Osteocyte (in vitro differentiated cells): ENCODE data around the genes ANKRD35 and ITGA10.

DNA sequence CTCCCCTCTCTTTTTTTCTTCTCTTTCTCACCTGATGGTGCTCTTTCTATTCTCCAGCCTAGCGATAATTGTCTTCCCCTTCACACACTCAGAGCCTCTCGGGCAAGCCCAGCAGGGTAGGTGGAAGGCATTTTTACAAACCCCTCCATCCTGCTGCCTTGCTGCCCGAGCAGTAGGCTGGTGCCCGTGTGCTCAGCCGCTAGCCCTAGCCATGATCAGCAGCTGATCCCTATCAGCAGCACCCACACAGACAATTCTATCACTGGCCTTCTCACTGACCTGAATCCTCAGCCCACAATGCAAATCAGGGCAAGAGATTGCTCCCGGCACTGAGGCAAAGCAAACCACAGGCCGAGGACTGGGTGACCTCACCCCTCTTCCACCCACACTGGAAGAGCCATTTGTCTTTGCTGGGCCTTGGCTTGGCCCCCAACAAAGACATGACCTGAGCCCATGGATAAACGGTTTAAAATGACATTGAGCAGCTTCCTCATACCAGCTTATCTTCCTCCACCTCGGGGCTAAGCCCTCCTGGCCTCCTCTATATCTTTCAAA is 896 bp upstream of the PDZK1 start:
- PRO-cap: no peak

GRCh38 chr1:145720939-145721608 is 1.8 kb downstream of the CD160 start:
- PRO-cap: no peak

DNA sequence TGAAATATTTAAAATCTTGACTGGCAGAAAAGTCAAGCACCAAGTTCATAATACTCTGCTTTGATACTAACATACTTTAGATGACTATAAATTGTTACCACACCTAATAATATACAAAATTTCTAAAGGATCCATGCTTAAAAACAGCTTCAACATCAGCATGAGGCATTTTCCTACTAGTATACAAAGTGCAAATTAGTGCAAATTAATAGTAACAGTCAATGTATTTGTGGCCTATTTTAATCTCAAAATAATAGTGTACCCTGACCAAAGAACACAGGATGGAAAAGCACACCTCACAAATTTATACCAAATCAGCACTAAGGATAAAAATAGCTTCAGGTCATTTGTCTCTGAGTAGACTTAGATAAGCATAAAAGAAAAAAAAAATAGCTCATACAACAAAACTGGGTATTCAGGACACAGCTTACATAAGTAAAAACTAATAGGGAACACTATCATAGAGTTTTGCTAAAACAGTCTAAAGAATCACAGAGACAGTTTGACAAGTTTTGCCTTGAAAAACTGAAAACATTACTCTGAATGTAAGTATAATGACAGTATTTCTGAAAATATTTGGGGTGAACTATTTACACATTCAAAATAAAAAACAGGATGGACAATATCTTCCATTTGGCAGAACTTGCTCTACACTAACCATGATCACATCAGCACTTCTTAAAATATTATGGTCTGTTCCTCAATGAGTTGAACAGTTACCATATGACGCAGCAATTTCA is 46.5 kb downstream of the RNF115 start:
- PRO-cap: no peak

DNA sequence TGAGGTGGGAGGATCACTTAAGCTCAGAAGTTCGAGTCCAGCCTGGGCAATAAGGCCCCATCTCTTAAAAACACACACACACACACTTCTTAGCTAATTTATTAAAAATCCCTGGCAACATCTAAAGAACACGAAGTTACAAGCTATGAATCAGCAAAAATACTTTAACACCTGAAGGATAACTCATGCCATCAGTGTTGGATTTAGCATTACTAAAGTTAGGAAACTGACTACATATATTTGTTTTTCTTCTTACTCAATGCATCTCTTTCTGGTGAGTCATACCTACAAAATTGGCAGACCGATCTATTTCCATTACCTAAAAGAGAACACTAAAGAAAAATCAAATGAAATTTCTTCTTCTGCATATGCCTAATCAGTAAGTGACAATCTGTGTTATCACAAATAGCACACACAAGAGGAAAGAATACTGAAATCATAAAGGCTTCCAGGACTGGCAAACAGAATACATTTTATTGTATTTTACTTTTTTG is 41.5 kb downstream of the RNF115 start:
- PRO-cap: no peak

DNA sequence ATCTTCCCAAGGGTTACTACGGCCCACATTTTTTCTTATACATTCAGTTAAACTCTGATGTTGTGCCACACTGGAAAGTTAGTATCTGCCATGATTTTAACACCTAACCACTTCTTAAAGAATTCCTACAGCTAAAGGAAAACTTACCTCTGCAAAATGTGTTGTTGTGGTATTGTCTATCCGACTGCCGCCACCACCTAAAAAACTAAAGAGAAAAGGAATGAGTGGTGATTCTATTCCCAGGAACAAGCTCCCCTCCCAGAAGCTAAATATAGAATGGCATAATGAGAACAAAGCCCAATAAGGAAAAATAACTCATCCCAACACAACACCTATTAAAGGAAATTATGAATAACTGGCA is 39.5 kb downstream of the RNF115 start:
- PRO-cap: no peak

- PRO-cap: no peak
Measured at GRCh38 chr1:145885617-145886468, at the start of gene ANKRD35. Gene ANKRD35, minus strand, starts transcription at chr1:145885866.

DNA sequence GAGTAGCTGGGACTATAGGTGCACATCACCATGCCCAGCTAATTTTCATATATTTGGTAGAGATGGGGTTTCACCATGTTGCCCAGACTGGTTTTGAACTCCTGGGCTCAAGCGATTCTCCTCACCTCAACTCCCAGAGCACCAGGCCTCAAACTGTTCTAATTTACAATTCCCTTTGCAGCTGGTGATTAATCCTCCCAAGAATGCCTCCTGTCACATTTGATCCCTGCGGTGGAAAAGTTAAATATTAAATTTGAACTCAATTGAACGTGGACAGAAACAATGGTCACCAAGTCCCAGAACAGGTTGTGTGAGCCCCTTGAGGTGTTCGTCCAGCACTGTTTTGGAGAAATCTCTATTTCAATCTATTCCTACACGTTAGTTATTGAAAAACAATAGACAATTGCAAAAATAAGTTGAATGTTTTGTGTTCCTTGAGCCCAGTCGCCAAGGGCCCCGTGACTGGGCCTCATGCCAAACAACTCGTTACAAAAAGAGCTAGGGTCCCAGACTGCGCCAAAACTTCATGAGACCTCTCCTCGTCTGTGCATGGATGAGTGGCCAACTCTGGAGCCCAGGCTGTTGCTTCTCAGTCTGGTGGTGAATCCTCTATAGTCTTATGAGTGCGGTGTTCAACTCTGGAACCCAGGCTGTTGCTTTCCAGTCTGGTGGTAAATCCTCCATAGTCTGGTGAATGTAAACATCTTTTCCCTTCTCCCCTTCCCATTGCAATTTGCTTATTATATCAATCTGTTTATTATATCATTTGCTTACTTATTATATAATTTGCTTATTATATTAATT is 2.1 kb upstream of the ANKRD35 start:
- PRO-cap: no peak

- PRO-cap: no peak
Measured at GRCh38 chr1:145890971-145891616, 5.4 kb upstream of the ANKRD35 start.

DNA sequence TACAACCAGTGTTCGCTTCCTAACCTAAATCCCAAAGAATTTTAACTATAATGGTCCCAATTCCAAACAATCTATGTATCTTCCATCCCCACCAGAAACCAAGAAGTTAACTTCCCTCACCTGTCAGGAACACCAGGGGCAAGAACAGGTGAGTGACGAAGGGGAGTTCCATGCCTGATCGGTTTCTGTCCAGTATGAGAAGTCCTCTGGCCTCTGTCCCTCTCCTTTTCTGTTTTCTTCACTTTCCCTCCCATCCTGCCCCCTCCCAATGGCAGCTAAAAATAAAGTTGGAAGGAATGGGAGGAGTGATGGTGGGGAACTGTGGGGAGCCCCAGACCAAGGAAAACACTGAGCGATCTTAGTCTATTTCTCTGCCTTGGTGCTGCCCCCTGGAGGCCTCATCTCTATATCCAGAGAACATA is at the start of gene ITGA10:
TSS of gene ITGA10 (minus strand) at position 208 of the 422 bp plus-strand sequence.
- PRO-cap: unidirectional peak, minus-strand start at position 196 of the sequence

GRCh38 chr1:145927987-145928448 is 734 bp upstream of the RBM8A start:
- PRO-cap: no peak

GRCh38 chr1:145949128-145949816 is 8.5 kb downstream of the LIX1L start:
- PRO-cap: no peak

DNA sequence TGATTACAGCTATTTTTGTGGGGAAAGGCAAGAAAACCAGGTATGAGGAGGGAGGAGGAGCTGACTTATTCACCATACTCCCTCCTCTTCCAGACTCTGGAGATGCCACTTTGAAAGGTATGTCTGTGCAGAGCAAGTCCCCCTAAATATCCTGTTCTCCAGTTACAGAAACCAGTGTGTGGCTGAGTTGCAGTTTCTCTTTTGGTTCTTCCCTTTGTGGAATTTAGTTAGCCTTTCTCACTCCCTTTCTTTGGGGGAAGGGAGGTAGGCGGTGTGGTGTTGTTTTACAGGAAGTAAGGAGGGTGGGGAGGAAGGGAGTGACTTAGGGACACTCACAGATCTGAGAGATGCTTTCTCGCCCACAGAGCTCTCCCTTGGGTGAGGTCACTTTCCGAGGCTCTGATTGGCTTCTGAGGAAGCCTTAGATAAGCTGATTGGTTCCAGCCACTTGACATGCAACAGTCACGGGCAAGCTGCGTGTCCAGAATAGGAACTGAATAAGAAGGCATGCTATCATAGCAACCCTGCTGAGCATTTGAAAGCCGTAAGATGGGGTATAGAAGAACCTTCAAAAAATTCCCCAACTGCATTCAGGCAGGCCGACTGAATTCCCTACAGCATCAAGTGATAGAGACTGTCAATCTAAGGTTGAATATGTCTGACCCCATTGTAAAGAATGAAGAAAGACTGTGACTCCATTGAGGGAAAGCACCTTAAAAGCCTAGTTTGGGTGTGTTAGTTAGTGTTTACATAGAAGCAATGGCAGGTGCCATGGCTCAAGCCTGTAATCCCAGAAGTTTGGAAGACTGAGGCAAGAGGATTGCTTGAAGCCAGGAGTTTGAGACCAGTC is 15.0 kb downstream of the POLR3GL start:
- PRO-cap: bidirectional peak, plus-strand start at position 538 of the sequence, minus-strand start at position 203 of the sequence

GRCh38 chr1:145983812-145984360 is 12.5 kb downstream of the TXNIP start:
- PRO-cap: no peak

DNA sequence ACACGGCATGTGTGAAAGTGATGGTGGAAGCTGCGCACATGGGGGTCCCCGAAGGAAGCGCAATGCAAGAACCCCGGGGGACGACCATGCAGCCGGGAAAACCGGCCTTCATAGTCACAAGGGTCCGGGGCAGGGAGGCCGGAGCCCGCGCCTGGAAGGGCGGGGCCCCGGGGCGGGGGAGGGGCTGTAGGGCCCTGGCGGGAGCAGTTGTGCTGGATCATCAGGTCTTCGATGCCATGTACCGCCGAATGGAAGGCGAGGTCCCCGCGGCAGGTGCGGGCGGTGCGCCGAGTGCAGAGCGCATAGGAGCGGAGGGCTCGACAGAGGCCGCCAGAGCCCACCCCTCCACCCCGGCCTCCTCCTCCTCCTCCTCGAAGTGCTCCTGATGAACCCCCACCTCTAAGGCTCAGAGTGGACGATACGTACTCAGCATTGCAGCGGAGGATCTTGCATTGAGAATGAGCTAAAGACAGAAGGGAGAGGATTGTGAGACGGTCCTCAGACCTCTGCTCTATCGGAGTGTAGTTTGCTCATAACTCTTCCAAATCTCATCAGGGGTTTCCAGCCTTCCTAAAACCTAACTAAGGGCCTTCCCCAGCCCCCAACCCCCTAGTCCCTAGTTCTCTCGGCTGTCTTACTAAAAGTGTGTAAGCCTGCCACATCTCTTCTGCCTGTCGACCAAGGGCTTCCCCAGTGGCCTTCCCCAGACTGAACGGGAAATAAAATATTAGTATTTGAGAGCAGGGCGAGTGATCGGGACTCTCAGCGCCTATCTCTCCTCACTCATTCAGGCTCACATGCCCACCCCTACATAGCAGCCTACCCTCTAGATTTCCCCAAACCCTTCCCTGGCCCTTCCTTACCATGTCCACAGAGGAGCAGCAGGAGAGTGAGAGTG is 2.0 kb downstream of the HJV start:
- PRO-cap: no peak

DNA sequence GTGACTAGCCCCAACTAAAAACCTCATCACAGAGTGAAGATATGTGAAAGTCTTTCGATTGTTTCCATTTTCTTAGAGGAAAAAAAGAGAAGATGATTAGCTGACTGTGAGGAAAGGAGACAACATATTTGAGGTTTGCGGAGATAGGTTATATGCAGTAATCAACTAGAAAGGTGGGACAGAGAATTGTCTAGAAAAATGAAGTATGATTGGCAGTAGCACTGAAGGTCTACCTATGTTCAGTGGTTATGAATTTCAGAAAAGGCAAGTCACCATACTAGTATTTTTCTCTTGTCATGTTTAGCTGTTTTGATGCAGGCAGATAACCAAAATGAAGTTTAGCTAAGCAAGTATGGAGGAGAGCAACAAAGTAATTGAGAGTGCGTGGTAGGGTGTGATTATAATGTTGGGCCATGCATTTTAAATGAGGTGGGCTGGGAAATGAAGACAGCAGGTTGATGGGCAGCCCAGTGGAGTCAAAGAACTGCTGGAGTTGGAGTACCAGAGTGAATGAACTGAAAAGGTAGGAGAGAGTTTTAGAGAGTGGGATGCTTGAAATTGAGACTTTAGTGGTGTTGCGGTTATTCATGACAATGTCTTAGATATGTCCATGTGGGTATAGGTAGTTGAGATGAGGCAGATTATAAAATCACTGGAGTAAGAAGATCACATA is 9.3 kb upstream of the PRKAB2 start:
- PRO-cap: no peak

DNA sequence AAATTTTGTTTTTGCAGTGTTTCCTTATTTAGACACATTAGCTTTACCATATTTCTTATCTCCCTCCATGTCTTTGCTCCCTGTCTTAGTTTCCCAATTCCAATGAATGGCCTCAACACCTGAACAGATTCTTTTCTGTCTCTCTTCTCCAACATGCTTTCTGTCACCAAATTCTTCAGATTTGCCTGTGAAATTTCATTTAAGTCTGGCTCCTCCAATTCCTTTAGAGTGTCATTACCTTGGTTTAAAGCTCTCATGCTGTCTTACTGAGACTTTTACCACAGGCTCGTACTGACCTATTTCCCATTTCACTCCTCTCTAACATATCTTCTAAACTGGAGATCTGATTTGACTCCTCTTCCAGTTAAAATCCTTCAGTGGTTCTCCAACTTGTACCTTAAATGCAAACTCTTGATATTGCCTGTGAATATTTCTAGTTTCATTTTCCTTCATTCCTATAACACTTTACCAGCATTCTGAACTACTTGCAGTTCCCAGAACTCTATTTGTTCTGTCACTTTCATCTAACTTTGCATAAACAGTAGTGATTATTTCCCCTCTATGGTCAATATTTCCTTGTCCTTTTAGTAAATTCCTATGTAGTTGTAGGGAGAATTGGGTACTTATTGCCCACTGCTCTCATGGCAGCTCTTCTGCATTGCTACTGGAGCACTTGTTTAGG is 24.5 kb upstream of the PRKAB2 start:
- PRO-cap: no peak

DNA sequence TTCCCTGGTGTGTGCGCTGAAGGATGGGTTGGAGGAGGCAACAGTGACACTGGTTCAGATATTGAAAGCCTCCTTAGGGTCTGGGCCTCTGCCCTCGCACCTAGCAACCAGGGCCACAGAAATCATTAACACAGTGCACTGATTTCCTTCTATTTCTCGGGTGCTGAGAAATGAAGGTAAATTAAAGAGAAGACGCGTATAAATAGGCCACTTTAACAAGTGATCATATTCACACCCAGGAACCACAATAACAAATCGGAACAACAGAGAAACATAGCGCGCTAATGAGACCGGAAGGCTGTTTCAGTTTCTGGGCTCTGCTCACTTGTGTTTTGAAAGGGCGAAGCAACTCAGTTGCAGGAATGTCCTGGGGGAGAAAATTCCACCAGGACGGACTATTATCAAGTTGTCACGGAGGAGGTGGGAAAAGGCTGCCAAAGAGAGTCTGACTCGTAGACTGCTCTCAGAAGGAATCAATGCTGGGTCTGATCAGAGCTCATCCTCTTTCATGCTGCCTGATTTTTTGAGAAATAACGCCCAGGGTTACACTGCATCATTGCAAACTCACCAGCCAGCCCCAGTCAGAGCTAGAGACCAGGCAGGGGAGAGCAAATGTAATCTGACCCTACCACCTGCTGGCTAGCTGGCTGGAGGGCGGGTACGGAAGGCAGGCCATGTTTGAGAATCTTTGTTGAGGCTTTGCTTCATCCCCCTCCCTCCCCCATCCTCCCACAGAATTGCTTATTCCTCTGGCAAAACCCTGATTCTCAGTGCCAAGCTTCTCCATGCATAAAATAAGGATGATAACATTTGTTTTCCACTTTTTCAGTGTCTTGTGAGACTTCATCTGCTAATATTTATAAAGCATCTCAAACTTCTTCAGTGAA is 36.5 kb upstream of the BCL9 start:
- PRO-cap: bidirectional peak, plus-strand start at position 466 of the sequence, minus-strand start at position 312 of the sequence; unidirectional peak, minus-strand start at position 531 of the sequence; unidirectional peak, minus-strand start at position 583 of the sequence

DNA sequence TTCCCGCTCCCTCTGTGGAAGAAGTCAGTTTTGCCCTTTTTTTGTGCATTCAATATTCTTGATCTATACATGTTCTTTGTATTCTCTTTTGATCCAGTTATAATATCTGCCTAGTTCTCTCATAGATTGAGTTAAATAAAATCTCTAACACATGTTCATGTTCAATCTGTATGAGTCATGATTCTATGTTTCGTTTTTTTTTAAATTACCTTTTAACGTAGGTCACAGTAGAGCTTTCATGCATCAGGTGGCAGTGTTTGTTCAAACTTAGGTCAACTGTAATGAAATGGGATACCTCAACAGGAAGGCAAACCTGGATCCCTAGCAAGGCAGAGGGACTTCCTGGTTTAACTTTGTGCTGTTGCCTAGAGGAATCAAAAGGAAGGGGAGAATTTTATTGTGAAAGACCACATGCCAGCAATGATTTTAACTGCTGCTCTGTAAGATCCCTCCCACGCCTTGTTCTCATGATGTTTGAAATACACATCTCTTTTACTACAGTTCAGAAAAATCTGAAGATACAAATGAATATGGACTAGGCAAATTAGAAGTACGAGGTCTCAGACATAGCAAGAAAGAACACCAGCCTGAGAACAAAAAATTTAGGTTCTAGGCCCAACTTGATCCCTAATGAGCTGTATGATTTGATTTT is 25.9 kb upstream of the BCL9 start:
- PRO-cap: no peak

DNA sequence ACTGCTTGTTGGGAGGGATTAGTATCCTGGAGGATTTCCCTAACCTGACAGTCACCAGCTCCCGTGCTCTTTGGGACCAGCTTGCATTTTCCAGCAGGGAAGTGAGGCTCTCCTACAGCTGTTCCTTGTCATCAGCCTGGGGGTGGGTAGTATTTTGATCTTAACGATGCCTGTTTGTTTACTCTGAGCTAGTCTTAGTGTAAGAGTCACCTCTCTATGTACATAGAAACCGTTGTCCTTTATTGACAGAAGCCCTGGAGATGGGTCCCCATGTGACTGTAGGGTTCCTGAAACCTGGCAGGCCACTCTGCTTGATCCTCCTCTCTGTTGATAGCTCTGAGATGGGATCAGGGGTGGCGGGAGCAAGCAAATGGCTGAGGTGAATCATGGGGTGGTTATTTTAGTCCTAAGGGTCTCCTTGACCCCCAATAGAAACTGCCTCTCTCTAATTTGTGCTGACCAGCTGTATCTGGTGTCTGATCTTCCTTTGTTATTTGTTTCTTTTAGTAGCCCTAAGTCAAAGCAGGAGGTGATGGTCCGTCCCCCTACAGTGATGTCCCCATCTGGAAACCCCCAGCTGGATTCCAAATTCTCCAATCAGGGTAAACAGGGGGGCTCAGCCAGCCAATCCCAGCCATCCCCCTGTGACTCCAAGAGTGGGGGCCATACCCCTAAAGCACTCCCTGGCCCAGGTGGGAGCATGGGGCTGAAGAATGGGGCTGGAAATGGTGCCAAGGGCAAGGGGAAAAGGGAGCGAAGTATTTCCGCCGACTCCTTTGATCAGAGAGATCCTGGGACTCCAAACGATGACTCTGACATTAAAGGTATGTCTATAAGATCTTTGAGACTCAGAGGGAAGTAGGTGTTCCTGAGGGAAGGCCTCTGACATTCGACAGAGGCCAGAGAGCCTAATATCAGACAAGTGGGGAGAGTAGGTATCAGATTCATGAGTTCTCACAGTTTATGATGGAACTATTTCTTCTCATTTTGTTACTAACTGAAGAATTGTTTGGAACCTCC is 57.6 kb downstream of the ACP6 start:
- PRO-cap: no peak

DNA sequence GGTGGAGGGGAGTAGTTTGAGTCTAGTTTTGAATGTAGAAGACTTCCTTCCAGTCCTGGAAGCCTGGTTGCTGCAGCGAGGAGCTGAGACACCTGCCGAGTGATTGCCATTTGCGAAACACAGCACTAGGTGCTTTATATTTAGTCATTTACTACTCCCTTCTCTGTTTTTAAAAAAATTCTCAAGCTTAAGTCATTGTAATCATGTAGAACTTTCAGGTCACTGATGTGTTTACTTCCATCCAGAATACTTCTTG is 418 bp upstream of the ACP6 start:
- PRO-cap: no peak